ENCODE data around the genes MRPS16 and MSS51.

DNA sequence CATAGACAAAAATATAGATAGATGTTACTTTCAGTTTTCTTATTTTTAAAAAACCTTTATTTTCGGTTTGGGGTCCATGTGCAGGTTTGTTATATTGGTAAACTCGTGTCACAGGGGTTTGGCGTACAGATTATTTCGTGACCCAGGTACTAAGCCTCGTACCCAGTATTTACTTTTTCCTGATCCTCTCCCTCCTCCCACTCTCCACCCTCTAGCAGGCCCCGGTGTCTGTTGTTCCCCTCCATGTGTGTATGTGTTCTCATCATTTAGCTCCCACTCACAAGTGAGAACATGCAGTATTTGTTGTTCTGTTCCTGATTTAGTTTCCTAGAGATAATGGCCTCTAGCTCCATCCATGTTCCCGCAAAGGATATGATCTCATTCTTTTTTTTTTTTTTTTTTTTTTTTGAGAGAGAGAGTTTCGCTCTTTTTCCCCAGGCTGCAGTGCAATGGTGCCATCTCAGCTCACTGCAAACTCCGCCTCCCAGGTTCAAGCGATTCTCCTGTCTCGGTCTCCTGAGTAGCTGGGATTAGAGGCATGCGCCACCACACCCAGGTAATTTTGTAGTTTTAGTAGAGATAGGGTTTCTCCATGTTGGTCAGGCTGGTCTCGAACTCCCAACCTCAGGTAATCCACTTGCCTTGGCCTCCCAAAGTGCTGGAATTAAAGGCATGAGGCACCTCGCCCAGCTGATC is 52.6 kb upstream of the PSAP start:
- PRO-cap, result no peak

DNA sequence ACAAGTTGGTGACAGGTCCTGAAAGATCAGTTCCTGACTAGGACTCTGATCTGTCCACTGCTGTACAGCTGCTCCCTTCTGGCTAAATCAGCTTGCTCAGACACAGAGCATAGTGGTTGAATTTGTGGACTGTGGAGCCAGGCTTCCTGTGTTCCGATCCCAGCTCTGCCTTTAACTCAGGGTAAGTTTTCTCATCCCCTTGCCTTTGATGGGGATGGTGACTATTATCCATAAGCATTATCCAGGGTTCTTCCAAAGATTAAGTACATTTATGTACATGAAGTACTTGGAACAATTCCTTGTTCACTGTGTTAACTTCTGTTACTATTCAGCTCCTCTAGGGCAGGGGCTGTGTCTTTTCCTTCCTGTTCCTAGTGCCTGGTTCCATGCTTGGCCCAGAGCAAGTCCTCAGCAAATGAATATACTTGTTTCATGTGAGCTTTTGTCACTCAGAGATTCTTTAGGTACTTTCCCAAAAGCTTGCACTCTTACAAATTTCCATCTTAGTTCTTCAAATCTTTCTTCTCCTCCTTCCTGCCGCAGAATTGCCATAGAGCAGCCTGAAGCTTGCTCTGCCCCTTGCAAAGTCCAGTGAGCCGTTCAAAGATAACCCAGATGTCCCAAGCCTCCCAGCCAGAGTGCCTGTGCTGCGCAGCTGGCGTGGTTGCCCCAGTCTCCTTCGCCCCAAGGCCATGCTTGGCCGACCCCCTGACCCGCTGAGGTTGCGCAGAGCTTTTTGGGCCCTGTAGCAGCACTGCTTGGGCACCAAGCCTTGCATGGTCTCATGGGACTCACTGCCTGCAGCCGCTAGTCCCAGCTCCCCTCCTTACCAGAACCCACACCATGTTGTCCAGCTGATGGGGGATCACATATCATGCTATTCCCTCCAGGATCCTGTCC is 20.5 kb downstream of the CHST3 start:
- PRO-cap, result no peak

DNA sequence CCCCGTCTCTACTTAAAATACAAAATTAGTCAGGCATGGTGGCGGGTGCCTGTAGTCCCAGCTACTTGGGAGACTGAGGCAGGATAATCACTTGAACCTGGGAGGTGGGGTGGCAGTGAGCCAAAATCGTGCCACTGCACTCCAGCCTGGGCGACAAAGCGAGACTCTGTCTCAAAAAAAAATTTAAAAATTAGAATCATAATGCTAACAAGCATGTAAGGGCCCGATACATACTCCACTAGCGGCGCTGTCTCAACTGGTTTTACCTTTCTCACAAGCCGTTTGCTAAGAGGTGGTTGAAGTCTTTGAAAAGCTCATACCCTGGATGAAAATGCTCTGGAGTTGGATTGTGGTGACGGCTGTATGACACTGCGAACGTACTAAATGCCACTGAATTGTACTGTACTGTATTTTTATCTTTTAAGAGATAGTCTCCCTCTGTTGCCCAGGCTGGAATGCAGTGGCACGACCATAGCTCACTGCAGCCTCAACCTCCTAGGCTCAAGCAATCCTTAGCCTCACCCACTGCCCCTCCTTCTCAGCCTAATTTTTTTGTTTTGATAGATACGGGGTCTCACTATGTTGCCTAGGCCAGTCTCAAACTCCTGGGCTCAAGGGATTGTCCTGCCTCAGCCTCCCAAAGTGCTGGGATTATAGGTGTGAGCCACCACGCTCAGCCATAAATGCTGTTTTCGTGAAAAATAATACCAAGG is 29.9 kb downstream of the SPOCK2 start:
- PRO-cap, result no peak

DNA sequence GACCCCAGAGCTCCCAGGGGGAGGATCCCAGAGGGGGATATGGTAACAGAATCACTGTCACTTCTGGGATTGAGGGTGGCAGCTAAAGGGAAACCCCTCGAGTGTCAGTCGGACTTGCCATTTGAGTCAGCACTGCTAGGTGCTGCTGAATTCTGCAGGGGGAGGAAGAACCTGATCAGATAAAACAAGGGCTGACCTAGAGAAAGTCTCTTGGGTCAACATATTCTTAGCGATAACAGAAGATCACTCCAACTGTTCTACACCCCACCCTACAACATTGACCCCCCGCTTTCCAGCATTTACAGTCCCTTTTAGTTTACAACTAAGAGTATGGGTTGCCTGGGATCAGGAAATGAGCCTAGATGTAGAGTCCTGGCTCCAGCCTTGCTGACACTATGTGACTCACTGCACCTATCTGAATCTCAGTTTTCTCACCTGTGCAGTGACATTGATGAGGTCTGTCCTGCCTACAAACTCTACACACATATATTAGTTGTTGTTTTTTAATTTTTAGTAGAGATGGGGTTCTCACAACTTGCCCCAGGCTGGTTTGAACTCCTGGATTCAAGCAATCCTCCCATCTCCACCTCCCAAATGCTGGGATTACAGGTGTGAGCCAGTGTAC is 12.2 kb upstream of the DDIT4 start:
- PRO-cap, result no peak

DNA sequence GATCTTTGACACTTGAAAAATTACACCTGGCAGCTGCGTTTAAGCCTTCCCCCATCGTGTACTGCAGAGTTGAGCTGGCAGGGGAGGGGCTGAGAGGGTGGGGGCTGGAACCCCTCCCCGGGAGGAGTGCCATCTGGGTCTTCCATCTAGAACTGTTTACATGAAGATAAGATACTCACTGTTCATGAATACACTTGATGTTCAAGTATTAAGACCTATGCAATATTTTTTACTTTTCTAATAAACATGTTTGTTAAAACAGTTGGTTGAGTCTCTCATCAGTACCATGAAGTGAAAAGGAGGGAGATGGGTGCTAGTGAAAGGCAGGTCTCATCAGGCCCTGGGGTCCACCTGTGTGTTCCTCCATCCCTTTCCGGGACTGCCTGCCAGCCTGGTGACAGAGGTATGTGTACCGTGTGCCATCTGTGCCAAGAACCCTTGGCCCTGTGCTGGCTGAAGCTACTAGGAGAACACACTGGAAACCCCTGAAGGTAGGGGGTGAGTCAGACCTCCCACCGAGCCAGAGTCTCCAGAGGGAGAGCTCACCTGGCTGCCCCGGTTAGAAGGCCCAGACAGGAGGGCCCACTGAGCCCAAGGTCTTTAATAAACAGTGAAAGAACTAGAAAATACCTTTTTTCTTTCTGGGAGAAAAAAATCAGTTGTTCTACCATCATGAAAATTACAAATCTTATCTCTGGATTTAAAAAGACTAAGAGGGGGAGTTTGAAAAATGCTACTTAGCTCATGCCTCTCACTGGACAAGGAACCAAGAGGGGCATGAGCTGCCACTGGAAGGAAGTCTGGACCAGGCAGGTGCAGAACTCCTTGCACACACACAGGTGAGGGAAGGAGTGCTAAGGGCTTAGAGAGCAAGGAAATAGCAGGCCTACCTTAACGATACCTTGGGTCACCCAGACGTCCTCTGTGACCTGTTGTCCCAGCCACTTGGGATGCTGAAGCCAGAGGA is 2.3 kb downstream of the DDIT4 start:
- PRO-cap, result no peak

GRCh38 chr10:72318292-72318811 is 36.4 kb downstream of the DNAJB12 start:
- PRO-cap, result no peak

DNA sequence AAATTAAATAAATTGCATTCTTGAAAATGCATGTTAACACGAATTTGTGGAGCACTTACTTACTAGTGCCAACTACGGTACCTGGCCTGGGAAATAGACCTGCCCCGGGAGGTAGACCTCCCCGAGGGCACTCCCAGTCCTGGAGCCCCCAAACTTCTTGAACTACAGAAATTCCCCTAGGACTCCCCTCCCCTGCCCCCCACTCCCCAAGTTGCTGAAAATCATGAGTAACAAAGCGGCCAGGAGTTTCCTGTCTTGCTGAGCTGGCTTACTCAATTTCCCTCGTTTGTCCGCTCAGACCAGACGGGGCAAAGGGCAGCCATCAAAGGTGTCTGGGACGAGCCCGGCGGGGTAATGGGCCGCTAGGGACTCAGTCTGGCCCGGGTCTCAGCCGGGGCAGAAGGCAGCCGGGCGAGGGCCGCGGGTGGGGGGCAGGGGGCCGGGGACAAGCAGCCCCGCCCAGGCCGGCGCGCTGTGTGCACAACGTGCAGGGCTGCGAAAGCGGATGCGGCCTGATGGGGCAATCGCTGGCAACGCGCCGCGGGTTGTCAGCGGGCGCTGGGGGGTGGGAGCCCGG is 35.4 kb downstream of the DNAJB12 start:
- PRO-cap, result bidirectional peak, plus-strand start outside the sequence, minus-strand start at position 517 of the sequence

GRCh38 chr10:72320610-72321636 is 33.8 kb downstream of the DNAJB12 start:
- PRO-cap, result no peak

- PRO-cap, result no peak
Measured at GRCh38 chr10:72329172-72330251, 25.2 kb downstream of the DNAJB12 start.

DNA sequence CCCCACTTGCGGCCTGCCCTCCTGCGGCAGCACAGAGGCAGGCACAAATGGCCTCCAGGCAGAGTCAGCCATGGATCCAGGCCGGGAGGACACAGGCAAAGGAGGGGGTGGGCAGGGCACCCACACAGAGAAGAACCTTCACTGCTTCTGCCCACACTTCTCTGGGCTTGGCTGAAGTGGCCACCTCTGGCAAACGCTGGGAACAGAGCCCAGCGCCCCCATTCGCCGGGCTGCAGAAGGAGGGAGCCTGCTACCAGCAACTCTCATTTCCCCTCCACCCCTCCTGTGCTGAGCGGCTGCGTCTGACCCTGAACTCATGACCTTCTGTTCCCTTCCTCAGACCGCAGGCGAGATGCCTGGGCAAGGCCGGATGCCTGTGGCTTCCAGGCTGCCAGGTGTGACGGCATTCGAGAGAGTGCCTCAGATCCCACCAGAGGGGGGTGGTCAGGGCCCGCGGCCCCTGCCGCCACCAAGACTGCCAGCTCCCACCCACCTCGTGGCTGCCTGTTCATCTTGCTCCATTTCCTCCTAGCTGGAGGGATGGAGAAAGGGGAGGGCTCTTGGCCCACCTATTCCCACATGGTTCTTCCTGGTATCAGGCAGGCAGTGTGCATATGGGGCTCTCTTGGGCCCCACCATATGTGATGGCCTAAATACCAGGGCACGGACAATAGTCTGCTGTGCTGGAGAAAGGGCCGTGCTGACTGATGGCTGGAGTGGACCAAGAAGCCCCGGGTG is 19.8 kb downstream of the DNAJB12 start:
- PRO-cap, result no peak

GRCh38 chr10:72685256-72686014 is 6.5 kb upstream of the MCU start:
- PRO-cap, result no peak

- PRO-cap, result no peak
Measured at GRCh38 chr10:72693200-72693838, 1.4 kb downstream of the MCU start.

- PRO-cap, result no peak
Measured at GRCh38 chr10:72777013-72777493, 85.1 kb downstream of the MCU start.

- PRO-cap, result no peak
Measured at GRCh38 chr10:73154912-73155234, 12.9 kb downstream of the ECD start.

DNA sequence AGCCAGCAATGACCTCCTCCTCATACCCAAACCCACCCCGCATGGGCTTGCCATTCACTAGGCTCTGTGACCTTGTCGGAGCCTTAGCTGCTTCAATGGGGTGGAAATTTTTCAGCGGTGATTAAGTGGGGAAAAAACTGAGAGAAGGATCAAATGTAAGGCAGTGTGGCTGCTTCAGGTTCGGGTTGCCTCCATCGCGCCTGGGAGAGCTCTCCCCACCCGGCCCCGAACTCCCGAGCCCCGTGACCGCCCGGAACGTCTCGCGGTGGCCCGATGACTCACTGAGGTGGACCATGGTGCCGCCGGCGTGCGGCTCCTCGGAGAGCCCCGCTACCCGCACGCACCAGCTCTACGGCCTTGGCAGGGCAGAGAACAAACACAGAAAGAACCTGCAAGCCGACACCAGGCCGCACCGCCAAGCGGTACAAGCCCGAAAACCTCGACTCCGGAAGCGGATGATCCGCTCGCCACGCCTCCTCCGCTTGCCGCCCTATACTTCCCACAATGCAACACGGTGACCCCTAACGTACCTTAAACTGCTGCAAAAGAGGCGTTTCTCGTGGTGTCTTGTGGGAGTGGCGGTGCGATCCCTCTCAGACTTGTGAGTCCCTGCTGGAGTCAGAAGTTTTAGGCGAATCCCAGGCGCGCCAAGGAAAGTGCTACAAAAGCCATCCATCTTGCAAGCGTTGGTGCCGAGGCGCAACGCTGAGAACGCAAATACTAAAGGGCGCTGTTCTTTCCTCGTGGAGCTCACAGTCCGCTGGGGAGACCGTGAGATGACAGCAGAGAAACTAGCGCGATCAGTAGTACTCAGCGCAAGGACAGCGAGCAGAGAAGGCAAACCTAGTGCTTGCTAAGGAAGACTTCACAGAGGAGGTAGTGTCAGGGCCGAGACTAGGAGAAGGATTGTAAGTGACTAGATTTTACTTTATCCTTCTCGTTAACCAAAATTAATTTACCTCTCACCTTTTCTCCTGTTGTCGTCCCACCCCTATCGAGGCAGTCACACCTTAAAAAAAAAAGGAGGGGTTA is at the start of gene MRPS16:
Gene MRPS16, minus strand, starts transcription at position 457 of the 1,032 bp plus-strand sequence.
- PRO-cap, result bidirectional peak, plus-strand start at position 276 of the sequence, minus-strand start at position 232 of the sequence; bidirectional peak, plus-strand start at position 753 of the sequence, minus-strand start at position 457 of the sequence

DNA sequence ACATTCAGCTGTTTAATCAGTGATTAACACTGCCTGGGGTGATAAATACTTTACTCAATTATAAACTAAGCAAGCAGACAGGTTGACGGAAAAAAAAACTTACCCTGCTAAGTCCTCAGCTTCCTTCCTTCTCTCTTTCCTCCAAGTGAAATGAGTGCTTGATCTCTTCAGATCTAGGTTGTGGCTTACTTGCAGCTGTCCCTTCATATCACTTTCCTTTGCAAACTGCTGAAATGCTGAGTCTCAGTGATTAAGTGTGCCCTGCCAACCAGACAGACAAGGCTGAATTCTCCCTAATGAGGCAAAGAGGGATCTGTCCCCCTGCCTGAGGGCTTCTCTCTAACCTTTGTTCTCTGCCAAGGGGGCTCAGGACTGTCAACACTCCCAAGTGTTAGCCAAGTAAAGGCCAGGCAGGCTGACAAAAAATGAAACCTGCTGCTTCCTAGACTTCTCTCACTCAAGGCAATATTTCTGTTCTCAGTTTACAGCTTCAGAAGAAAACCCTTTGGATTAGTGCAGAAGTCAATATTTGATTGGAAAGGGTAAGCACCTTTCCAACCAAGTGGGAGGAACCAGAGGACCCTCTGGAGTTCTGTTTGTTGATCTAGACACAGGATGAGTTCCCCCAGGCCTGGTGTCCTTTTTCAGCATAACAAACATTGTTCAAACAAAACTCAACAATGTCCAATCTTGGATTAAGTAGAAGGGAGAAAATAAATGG is at the start of gene MSS51:
Gene MSS51, minus strand, starts transcription at position 152 of the 721 bp plus-strand sequence.
- PRO-cap, result no peak

- PRO-cap, result no peak
Measured at GRCh38 chr10:73506117-73506869, 10.5 kb upstream of the PPP3CB start.

DNA sequence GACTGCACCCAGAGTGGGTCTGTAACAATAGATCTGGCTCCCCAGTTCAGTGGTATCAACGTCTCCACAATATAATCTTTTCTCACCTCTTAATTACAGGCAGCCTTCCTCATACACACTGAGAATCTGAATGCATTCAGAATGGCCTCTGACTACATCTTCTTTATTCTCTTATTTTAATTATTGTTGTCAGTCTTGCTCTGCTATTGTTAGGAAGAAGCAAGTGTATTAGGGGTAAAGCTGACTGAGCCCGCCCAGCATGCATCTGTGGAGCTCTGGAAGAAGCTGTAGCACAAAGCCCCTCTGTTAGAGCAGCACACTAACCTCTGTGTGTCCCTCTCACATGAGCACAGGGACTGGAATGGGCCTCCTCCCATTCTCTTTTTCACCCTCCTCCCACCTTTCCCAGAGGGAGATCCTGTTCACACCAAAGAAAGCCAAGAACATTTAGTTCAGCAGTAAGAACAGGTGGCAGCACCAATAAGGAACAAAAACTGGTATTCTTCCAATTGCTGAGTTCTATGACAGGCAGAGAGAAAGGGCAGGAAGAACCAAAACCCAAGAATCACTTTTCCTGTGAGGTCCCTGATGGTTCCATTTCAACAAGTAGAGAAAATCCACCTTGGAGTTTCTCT is 37.9 kb downstream of the USP54 start:
- PRO-cap, result no peak

DNA sequence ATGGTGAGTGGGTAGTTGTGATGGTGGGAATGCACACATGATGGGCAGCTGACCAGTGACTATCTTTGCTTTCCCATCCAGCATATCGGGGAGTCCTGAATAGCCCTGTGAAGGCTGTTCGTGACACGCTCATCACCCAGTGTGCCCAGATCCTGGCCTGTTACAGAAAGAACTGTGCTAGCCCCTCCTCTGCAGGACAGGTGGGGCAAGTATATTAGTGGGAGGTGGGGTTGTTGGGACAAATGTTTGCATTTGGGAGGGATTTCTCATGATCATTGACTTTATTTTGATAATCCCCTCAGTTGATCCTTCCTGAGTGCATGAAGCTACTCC is 2.6 kb upstream of the FUT11 start:
- PRO-cap, result no peak

DNA sequence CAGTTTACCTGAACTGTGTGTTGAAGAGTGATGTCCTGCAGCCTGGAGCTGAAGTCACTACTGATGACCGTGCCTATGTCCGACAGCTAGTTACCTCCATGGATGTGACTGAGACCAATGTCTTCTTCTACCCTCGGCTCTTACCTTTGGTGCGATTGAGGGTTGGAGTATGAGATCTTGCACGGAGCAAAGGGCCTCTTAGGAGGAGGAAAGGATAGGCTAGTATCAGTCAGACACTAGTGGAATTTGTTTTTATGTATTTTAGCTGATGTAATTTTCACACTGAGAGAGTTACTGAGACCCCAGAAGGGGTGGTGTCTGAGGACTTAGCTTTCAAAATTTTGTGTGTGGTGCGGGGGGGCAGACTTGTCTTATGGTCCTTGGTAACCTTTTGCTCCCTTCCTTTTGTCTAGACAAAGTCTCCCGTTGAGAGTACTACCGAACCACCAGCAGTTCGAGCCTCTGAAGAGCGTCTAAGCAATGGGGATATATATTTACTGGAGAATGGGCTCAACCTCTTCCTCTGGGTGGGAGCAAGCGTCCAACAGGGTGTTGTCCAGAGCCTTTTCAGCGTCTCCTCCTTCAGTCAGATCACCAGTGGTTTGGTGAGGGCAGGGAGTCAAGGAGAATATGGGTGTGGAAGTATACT is 2.1 kb upstream of the FUT11 start:
- PRO-cap, result no peak